Mesenchymal stem cell of adipose (primary cell): ENCODE measurements around a stretch of chr9.

- CAGE, long polyA plus RNA = no peak
These were observed 8.1 kb downstream of the TMEM268 start for GRCh38 chr9:114618990-114619788.

DNA sequence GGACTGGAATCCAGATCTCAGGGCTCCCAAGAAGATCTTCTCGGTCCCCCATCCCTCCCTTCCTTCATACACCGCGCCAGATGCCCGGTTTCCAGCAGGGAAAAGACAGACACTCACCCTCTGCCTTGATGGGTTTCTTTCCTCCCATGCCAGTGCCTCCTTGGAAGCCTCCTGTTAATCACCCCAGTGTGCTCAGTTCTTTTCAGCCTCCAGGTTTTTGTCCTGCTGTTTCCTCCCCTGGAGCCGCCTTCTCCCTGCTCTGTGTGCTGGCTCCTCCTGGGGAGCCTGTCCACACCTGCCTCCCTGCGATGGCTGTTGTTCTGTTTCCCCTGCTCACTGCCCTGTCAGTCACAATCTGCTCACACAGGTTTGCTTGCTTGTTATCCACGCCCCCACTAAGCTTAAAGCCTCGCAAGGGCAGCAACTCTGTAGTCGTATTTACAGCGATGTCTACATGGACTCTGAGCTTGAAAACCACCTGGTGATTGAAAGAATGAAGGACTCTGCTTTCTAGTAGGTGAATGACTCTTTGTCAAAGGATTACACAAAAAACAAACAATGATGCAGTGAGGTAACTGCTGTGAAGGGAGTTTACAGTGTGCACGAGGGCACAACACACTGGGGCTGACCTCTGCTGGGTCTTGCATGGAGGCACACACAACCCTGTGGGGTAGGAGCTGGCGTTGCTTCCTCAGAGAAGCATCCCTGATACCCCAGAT, 39.5 kb upstream of the TEX48 start:
- CAGE, long polyA plus RNA = no peak

GRCh38 chr9:114799348-114799988, 6.4 kb downstream of the TNFSF15 start:
- CAGE, long polyA plus RNA = no peak

GRCh38 chr9:114820818-114821017, 14.9 kb upstream of the TNFSF15 start:
- CAGE, long polyA plus RNA = no peak

DNA sequence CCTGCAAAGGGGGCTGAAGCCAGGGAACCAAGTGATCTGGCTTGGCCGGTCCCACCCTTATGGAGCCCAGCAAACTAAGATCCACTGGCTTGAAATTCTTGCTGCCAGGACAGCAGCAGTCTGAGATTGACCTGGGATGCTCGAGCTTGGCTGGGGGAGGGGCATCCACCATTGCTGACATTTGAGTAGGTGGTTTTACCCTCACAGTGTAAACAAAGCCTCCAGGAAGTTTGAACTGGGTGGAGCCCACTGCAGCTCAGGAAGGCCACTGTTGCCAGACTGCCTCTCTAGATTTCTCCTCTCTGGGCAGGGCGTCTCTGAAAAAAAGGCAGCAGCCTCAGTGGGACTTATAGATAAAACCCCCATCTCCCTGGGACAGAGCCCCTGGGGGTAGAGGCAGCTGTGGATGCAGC, 60.5 kb downstream of the TNFSF8 start:
- CAGE, long polyA plus RNA = no peak

DNA sequence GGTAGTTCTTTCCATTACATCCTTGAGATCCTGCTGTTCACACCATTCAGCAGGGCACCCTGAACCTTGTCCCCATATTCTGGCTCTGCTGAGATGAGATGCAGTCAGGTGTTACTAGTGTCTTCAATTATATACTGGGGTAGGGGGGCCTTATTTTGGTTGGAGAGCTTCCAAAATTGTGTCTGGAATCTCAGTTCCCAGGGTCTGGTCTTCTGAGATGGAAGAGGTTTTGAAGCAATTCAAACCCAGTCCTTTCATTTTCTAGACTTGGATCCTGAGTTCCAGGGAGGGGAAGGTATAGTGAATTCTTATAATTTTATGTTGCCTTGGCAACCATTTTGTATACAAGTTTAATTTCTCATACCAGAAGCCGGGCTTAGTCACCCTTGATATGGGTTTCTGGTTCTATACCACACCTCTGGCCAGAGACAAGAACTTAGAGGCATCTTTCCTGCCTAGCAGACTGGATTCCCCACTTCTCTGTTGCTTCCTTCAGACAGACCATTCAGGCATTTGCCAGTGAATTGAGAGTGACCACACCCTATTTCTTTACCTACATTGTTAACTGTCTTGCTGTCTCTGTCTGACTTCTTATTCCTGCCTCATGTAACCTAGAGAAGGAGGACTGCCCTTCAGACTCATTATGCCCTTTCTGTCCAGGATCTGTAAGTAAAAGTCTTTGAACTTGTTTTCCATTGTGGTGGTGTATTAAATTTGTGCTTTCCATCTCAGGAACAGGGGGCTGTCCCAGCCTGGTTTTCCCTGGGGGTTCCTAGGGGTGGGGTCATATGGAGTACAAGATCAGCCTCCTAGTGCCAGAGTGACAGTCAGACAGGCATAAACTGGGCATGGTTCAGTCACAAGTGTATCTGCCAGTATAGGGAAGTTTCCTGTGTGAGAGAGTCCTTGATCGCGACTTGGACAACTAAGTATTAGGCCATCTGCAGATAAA, 27.6 kb downstream of the TNFSF8 start:
- CAGE, long polyA plus RNA = no peak

DNA sequence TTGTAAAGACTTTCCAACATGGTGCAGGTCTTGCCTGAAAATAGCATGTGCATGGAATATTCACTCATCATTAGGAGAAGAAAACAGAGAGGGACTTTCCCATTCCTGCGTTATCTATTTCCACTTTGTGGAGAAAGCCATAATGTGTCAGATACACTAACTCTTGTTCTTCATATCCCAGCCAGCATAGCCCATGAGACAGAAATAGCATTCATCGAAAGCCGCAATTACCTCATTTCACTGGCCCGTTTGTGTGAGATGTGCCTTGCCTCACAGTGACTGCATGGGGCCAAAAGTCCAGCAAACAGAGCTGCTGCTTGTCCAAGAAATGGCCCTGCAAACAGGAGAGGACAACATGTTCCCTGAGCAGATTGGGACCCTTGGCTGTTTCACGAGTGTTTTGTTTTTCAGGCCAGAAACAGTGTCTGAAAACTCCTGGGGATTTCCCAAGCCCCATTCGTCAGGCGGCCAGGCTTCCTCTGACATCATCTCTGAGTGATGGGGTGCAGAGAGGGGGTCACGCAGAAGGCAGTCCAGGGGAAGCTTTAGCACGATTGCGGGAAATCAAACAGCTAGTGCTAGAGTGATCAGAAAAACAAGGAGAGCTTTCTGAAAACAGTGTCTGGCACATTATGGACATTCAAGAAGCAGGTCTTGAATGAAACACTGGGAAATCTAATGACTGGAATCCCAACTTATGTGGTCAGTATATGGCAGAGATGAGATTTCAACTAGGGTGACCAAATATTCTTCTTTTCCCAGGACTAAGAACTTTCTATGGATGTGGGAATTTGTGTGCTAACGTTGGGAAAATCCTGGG, 503.5 kb upstream of the PAPPA start:
- CAGE, long polyA plus RNA = no peak

DNA sequence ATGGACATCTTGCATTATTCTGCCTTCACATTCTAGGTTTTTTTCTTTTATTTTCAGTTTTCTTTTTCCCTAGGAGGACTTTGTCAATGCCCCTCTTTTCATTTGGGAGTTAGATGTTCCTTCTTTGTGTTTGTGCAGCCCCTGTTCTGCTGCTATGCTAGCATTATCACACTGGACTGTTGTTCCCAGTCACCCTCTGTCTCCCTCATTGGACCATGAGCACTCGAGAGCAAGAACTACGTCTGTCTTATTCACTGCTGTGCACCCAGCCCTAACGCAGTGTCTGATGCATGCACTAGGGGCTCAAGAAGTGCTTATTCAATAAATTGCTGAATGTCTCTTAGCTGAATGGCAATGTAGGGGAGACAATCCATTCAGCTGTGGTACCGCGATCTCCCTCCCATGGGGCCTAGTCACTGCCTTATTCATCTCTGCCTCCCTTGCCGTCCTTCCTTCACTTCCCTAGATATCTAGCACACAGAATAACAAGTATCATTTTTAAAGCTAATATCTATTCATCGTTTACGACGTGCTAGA, 59.6 kb downstream of the TRIM32 start:
- CAGE, long polyA plus RNA = no peak

DNA sequence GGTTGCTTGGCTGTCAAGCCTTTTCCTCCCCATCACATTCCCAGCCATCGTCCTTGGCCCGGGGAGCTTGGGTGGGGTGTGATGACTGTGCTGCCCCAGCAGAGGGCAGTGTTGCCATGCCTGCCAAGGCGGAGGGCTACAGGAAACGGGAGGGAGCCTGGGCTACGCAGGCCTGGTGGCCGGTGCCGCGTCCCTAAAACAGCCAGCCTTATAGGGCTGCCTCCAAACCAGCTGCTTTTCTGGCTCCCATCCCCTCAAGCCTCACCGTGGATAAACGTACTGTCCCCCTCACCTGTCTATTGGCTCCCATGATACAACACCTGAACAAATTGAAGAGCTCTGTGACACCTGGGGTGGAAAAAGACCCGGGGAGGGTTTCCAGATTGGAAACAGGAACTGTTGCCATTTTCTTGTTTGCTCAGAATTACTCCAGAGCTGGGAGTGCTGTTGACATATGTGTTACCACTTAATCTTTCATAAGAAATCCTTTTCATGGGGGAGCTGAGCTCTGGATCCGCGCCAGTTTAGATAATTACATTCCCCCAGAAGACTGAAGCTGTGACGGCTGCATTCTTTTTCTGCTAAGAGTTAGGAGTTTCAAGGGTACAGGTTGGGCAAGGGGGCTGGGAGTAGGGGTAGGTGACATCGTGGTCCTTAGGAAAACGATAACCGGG, 72.9 kb upstream of the ASTN2 start:
- CAGE, long polyA plus RNA = no peak

GRCh38 chr9:117782744-117783567, 78.8 kb downstream of the TLR4 start:
- CAGE, long polyA plus RNA = no peak

GRCh38 chr9:119562319-119562821, 193.1 kb upstream of the BRINP1 start:
- CAGE, long polyA plus RNA = no peak

DNA sequence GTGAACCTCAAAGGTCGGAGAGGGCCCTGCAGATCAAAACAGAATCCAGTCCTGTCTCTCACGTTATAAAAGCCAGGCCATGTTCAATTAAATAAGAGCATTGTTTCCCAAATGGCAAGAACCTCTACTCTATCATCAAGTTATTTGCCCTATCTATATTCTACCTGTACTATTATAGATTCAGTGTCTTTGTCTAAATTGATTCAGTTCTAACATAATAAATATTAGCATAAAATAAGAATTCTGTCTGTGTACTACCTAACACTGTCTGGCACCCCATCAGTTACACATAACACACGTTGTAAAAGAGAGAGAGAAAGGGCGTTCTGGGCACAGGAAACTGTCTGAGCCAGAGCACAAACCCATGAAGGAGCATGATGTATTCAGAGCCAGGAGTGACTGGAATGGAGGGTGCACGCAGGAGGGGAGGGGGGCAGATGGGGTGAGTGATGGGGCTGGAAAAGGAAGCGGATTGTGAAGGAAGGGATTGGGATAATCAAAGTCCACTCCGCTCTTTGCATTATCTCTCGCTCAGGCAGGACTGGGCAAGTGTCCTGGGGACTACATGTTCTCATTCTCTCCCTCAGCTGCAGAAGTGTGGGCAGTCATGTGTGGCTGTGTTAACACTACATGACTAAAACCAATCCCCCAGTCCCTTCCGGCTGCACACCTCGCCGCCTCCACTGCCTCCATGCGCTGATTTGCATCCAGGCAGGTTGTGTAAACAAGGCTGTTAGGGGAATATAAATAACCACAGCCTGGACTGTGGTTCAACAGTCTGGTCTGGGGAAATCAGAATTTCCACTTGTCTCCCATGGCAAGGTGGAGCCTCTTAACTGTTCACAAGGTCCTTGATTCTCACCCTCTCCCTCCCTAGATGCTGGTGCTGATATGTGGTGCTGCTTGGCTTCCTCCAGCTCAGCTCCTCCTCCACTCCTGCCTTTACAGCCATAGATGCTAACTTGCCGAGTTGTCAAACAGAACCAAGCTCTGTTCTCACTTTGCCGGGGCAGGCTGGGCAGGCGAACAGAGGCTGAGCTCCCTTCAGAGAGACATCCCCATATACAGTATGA, 367.4 kb upstream of the BRINP1 start:
- CAGE, long polyA plus RNA = no peak

- CAGE, long polyA plus RNA = no peak
These were observed 185.7 kb downstream of the CDK5RAP2 start for GRCh38 chr9:120394199-120394785.

DNA sequence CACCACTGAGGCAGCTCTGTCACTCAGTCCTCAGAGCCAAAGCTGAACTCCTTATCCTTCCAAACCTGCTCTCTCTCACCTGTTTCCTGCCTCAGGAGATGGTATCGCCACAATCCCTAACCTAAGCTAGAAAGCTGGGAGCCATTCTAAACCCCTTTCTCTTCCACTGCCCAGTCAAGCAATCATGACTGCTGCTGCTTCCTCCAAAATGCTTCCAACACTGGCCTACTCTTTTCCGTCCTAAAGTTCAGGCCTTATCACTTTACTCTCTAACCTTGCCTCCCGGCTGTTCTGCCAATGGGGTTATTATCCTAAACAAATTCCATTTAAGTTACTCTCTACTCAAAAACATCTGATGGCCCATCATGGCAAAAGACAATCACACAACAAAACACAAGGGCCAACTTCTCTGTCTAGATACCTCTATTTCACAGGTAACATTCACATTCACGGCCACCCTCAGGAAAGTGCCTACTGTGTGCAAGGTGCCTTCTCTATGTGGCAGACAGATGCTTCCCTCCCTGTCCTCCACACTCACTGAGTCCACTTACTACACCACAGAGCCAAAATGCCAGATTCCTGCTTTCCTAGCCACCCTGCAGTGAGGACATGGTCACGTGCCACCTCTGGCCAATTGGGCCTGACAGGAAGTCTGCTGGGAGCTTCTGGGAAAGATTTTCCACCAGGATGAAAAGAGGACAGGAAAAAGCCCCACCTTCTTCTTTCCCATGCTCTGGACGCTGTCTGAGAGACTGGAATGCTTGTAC, 168.0 kb downstream of the CDK5RAP2 start:
- CAGE, long polyA plus RNA = no peak

- CAGE, long polyA plus RNA = no peak
These were observed 143.1 kb downstream of the CDK5RAP2 start for GRCh38 chr9:120436909-120437219.

- CAGE, long polyA plus RNA = no peak
These were observed 16.7 kb upstream of the MEGF9 start for GRCh38 chr9:120730659-120731683.

DNA sequence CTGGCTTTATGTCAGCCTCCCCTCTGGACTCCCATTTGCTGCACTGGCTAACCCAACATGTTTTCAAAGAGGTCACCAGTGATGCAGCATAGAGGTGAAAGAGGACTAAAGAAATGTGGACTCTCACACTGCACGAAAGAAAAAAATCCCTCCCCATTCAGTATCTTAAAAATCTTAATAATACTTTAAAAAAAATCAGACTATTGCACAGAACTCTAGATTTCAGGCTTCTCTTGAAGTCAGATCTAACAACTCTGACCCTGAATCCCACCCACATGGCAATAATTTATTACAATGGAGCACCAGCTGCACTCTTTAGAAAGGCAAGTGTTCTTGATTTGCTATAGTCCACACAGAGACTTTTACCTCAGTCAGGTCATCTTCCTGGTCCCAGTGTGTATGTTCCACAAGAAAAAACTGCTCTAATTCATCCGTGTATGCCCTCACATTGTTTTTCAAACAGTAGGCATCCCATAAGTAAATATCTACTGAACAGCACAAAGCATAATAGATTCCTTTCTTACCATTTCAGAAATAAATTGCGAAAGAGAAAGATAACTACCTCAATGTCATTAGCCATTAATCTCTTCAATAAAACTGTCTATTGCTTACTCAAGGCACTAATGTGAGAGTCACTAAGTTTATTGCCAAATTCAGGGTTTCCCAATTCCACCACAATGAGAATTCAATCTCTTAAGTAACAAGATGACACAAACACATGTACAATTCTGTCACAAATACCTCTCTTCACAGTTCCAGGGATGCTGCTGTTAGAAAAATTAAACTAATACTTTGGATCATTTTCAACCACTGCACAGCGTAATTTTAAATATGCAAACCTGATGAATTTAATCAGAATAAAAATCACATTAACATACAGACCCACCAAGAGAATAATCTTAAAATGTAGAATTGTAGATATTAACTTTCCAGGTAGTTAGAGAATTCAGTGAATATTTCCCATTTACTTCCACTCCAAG, 9.6 kb downstream of the FBXW2 start:
- CAGE, long polyA plus RNA = no peak

- CAGE, long polyA plus RNA = no peak
These were observed 24.1 kb downstream of the B3GALT9 start for GRCh38 chr9:120816927-120818109.

DNA sequence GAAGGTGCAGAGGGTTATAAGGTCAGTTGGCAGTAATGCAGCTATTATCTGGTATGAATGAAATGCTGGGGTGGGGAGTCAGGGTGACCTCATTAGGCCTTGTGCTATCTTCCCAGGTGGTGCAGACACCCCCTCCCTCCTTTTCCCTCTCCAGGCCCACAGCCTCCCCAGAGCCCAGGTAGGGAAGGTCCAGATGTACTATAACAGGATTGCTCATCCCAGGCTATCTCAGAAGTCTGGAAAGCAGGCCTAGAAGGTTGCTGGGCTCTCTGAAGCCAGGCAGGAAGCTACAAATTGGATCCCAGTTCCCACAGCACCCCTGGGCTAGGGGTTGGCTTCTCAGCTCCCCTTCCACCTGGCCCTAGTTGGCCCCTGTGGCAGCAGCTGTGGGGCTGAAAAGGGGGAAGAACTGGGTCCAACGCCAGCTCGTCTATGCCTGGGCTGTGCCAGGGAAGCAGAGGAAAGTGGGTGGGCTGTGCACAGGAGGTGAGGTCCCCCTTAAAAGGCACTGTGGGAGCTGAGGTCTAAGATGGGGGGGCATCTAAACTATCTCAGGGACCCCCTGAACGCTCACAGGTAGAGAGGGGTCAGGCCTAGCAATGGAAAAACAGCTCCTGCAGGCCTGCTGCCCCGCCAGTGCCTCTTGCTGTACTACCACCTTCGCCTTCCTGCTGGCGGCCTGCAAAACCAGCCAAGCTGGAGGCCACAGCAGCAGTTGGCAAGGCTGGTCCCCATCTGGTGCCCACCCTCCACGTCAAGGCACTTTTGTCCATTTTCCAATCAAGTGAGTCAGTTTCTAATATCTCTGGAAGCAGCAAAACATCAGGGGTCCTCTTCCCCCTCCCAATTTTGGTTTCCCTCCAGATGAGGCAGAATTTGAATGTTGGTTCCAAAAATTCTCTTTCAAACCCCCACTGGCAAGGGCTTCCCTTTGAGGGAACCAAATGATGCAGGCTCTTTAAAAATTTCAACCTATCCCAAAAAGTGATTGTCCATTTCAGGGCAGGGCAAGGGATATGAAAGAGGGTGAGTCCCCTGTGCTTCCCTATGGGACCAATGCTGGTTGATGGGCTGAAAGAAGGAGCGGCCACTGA, 13.4 kb upstream of the PSMD5 start:
- CAGE, long polyA plus RNA = no peak

- CAGE, long polyA plus RNA = no peak
These were observed 7.7 kb downstream of the PHF19 start for GRCh38 chr9:120868941-120870023.